ENCODE data around the genes CPSF4L and DNAI2.

GRCh38 chr17:73261696-73261973 lies at the start of gene CPSF4L:
Gene CPSF4L (minus strand): TSS chr17:73261880.
- PRO-cap = no peak
- RAMPAGE, long total RNA, 2 experiments = no peak in any of the 2 experiments

- PRO-cap = no peak
- RAMPAGE, long total RNA, 2 experiments = no peak in any of the 2 experiments
These were observed 22.3 kb upstream of the CPSF4L start for GRCh38 chr17:73283608-73284764.

- PRO-cap = bidirectional peak, plus-strand start at chr17:73309973, minus-strand start at chr17:73309720
- RAMPAGE, long total RNA, 2 experiments = no peak in any of the 2 experiments
These were observed 2.0 kb downstream of the CDC42EP4 start for GRCh38 chr17:73309510-73310411.

- PRO-cap = no peak
- RAMPAGE, long total RNA, 2 experiments = no peak in any of the 2 experiments
These were observed 165.1 kb upstream of the CDC42EP4 start for GRCh38 chr17:73476867-73477365.

DNA sequence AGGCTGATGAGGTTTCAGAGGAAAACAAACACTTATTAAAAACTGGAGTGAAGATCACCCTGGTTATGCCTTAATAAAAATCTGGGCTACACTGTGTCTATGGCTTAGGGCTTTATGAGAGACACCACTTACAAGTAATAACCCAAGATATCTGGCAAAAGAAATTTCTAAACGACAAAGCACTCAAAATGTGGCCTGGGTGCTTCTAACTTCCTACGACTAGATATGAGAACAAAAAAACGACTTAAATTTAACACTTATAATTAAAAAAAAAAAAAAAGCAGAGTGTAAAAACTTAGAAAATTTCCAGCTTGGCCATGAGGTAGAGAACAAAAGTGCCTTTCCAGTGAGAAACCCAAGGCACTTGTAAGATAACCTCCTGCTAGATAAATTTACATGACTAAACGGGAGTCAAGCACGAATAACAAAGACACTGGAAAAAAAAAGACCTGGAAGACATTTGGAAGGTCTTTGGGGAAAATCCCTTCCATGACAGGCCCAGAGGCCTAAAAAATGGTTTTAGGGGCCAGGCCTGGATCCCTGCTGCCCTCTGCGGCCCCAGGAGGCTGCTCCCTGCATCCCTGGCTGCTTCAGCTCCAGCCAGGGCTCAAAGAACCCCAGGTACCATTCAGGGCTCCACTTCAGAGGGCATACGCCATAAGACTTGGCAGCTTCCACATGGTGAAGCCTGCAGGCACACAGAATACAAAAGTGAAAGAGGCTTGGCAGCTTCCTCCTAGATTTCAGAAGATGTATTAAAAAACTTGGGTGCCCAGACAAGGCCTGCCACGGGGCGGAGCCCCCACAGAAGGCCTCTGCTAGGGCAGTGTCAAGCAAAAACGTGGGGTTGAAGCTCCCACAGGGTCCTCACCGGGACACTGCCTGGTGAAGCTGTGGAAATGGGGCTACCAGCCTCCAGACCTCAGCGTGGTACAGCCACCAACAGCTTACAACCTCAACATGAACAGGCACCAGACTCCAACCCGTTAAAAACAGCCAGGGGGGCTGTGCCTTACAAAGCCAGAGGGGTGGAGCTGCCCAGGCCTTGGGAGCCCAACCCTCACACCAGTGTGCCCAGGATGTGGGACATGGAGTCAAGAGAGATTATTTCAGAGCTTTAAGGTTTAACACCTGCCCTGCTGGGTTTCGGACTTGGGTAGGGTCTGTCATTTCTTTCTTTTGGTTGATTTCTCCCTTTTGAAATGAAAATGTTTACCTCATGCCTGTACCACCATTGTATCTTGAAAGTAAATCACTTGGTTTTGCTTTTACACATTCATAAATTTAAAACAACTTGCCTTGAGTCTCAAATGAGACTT lies 77.2 kb downstream of the SDK2 start:
- PRO-cap = no peak
- RAMPAGE, long total RNA, 2 experiments = no peak in any of the 2 experiments

DNA sequence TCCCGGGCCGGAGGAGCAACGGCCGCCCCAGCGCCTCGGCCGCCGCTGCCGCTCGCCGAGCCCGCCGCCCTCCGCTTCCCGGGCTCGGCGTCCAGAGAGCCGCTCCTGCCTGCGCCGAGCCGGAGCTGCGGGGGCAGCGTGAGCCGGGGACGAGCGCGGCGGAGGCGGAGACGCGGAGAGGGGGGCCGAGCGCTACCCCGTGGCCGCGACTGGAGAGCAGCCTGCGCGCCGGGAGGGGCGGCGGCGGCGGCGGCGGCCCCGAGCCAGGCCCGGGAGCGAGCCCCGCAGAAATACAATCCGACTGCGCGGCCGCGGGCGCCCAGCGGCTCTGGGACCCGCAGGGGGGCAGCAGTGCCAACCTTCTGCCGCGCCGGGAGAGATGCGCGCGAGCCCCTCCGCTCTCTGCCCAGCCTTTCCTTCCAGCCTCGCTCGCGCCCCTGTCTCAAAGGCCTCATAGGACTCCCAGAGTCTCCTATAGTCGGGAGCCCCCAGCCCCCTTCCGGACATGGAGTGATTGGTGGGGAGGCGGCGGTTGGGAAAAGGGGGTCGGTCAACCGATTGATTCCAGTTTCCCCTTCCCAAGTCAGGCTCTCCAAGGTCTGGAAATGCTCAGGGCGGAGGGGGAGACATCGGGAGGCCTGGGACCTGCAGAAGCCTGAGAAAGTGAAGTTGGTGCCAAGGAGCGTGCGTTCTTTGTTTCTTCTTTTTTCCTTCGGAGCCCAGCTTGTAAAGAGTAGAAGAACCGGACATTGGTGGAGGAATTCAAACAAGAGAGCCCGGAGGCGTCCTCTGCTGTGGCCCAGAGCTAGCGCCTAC lies 1.1 kb upstream of the SDK2 start:
- PRO-cap = no peak
- RAMPAGE, long total RNA, 2 experiments = no peak in any of the 2 experiments

DNA sequence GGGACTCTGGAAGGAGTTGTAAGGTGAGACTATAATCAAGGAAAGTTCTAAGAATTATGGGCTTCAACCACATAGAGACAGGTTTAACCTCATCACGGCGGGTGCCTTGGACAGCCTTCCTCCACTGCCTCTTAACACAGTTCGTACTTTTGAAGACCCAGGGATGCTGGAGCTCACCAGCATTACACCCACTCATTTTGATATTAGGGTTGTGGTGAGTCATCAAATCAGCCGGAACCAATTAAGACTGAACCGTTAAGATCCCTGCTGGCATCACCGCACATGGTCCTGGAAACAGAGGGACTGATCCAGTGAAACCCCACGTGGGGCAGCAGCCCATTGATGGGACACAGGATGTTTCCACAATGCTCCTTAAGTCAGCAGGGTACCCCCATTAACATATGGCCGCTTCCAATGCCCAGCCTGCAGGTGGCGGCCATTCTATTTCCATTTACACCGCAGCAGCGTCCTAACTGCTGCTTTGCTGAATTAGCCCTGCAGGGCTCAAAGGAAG lies 176.6 kb upstream of the SDK2 start:
- PRO-cap = no peak
- RAMPAGE, long total RNA, 2 experiments = no peak in any of the 2 experiments

DNA sequence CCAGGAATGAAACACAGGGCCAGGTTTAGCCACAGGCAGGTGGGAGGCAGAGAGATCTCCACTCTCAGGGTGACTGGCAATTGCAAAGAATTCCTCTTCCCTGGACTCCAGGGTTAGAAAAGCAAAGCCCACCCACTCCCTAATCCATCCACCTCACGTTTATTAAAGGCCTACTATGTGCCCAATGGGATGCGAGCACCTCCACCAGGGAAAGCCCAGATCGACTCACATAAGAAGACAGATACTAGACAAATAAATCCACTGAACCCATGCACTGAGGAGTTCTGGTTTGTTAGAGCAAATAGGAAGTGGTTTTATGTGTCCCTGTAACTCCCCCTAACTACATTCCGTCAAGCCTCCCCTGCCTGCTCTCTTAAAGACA lies 218.6 kb upstream of the RPL38 start:
- PRO-cap = no peak
- RAMPAGE, long total RNA, 2 experiments = no peak in any of the 2 experiments

DNA sequence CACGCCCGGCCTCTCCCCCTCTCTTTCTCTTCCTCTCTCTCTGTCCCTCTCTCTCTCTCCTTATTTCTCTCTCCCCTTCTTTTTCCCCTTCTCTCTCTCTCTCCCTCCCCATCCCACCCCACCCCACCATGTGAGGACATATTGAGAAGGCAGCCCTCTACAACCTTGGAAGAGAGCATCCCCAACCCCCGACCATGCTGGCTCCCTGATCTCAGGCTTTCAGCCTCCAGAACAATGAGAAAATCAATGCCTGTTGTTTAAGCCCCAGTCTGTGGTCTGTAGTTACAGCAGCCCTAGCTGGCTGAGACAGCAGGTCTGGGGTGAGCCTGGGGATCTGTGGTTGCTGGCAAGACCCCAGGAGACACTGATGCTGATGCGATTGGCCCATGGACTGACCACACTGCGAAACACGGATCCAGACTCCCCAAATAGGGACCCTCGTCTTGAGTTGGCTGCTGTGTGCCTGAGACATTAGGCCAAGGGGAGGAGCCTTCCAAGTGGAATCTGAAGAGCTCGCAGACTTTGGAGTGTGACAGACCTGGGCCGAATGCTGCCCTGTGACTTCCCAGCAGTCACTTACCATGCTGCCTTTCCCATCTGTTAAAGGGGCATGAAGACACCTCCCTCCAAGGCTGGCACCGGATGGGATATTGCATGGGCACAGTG lies 148.0 kb upstream of the RPL38 start:
- PRO-cap = no peak
- RAMPAGE, long total RNA, 2 experiments = no peak in any of the 2 experiments

DNA sequence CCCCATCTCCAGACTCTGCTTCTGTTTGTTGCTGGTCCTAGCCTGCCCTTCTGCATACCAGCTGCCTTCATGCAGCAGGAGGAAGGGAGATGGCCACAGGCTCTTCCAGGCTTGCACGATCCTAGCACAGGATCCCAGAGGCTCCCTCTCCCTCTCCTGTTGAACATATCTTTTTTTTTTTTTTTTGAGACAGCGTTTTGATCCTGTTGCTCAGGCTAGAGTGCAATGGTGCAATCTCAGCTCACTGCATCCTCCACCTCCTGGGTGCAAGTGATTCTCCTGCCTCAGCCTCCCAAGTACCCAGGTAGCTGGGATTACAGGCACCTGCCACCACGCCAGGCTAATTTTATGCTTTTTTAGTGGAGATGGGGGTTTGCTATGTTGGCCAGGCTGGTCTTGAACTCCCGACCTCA lies 25.3 kb upstream of the RPL38 start:
- PRO-cap = unidirectional peak, minus-strand start at position 149 of the sequence
- RAMPAGE, long total RNA, 2 experiments = no peak in any of the 2 experiments

DNA sequence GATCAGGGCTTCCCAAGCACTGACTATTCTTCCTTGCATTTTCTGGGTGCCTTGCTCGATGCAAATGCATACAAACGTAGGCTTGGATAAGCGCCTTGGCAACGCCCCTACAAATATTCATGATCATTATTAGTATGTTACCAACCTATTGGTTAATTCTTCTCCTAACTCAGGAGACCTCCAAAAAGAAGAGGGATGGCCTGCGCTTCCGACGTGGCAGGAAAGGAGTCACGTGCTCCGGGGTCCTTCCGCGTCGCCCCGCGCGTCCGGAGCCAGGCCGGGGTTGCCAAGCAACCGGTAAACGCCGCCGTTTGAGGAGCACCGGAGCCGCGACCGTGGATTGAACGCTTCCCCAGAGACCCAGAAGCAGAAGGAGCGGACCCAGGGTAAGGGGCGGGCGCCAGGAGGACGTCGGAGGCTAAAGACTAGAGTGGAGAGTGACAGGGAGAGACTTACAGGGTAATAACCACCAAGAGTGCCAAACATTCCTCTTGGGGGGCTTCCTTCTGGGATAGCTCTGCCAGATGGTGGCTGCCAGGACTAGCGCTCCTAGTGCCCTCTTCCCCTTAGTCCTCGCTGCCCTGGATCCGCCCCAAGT lies at the start of gene DNAI2:
TSS of gene DNAI2 (plus strand) at position 275 of the 598 bp plus-strand sequence.
- PRO-cap = no peak
- RAMPAGE, long total RNA, 2 experiments = no peak in any of the 2 experiments

GRCh38 chr17:74284780-74285550 lies 10.9 kb downstream of the DNAI2 start:
- PRO-cap = no peak
- RAMPAGE, long total RNA, 2 experiments = no peak in any of the 2 experiments

DNA sequence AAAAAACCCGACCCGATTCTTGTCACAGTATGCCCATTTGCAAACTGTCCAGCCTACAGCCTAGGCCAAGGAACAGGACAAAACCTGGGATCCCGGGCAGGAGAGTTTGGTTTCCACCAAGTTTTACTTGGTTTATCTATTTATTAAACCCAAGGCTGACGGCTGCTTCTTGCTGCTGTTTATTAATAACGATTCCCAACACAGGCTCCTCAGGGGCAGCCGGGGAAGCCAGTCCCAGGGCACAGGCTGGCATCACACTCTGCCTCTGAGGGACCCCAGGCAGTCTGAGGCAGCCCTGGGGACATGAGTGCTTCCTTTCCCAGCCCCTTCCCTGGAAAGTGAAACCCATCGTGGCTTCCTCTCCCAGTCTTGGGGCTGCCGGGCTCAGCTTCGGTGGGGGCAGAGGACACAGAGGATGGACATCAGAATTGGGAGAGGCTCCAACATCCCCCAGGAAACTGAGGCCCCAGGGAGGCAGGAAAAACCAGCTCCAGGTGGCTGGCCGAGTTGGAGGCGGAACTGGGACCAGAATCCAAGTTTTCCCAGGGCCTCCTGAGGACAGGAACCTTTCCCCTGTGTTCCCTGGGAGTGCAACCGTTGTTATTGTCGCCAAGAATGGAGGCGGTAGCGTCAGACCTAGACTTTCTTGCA lies 984 bp upstream of the KIF19 start:
- PRO-cap = no peak
- RAMPAGE, long total RNA, 2 experiments = no peak in any of the 2 experiments

GRCh38 chr17:74369227-74369704 lies 2.0 kb downstream of the GPR142 start:
- PRO-cap = no peak
- RAMPAGE, long total RNA, 2 experiments = no peak in any of the 2 experiments

- PRO-cap = no peak
- RAMPAGE, long total RNA, 2 experiments = no peak in any of the 2 experiments
These were observed 2.3 kb upstream of the GPRC5C start for GRCh38 chr17:74429524-74430060.

DNA sequence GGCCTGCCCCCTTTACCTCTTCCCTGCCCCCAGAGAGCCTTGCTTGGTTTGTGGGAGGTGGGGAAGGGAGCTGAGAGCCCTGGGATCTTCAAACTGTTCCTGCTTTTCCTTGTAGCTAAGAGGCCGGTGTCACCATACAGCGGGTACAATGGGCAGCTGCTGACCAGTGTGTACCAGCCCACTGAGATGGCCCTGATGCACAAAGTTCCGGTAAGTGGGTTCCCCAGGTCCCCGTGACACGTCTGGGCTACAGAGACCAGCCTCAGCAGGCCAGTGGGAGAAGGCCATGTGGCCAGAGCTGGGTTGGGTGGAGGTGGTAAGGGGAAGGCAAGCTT lies 11.8 kb downstream of the GPRC5C start:
- PRO-cap = no peak
- RAMPAGE, long total RNA, 2 experiments = no peak in any of the 2 experiments

GRCh38 chr17:74444622-74444844 lies 12.6 kb downstream of the GPRC5C start:
- PRO-cap = unidirectional peak, plus-strand start at chr17:74444714
- RAMPAGE, long total RNA, 2 experiments = no peak in any of the 2 experiments

- PRO-cap = no peak
- RAMPAGE, long total RNA, 2 experiments = no peak in any of the 2 experiments
These were observed 937 bp upstream of the CD300LB start for GRCh38 chr17:74532057-74532766.

- PRO-cap = no peak
- RAMPAGE, long total RNA, 2 experiments = no peak in any of the 2 experiments
These were observed 4.3 kb downstream of the HID1 start for GRCh38 chr17:74968120-74968864.

DNA sequence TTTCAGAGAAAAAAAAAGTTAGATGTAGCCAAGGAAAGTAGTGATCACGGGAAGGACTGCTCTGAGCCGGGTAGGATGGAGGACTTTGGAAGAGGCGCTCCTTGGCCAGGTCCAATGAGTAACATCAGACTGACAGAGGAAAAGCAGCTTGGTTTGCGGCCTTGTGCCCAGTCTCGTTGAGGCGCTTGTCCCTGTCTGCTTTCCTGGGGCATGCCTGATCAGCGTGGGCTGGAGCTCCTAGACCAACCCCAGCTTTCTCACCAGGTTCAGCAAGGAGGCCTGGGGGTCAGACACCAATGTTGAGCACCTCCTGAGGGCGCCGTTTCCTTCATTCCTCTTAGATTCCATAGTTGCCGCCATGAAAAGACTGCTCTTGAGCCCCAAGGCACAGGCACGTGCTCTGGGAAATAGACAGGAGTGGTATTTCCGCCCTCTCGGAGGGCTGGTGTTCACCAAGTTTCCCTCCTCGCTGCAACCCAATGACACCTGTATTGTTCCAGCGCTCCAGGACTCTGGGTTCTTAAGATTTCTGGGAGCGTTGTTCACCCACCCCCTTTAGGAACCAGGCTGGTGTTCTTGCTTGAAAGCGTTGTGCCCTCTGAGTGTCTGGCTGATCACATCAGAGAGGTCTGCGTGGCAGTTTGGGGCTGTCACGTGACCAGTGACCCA lies 17.9 kb downstream of the KCTD2 start:
- PRO-cap = no peak
- RAMPAGE, long total RNA, 2 experiments = no peak in any of the 2 experiments